NCI-H460 (cell line): ENCODE results near the genes NPC1L1 and DDX56.

RAMPAGE:
- cytosol, long total RNA: no peak
- long total RNA: no peak
- nucleus, long total RNA: no peak
These were observed 4.5 kb downstream of the AEBP1 start for GRCh38 chr7:44108655-44109108.

GRCh38 chr7:44132213-44132483 lies 8.8 kb upstream of the POLD2 start:
RAMPAGE:
- cytosol, long total RNA: no peak
- long total RNA: no peak
- nucleus, long total RNA: no peak

GRCh38 chr7:44143838-44144433 lies 2.8 kb upstream of the MYL7 start:
RAMPAGE:
- cytosol, long total RNA: no peak
- long total RNA: no peak
- nucleus, long total RNA: no peak

RAMPAGE:
- cytosol, long total RNA: no peak
- long total RNA: no peak
- nucleus, long total RNA: no peak
These were observed 4.9 kb upstream of the MYL7 start for GRCh38 chr7:44145846-44146580.

RAMPAGE:
- cytosol, long total RNA: no peak
- long total RNA: no peak
- nucleus, long total RNA: no peak
These were observed 61.1 kb downstream of the CAMK2B start for GRCh38 chr7:44264167-44264858.

GRCh38 chr7:44323850-44324590 lies 1.4 kb downstream of the CAMK2B start:
RAMPAGE:
- cytosol, long total RNA: no peak
- long total RNA: no peak
- nucleus, long total RNA: no peak

DNA sequence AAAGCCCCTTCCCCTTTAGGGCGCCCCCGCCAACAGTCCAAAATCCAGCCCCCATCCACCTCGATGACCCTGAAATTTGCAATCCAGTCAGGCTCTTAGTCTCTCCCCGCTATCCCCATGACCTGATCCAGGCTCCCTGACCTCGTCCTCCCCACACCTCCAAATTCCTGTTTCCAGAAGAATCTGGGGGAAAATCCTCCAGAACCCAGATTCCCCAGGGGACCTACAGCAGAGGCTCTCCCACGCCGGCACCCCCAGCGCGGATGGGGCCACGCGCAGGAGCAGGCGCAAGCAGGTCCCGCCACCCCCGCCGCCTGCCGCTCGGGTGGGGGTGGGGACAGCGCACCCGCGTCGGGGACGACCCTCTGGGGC lies 817 bp downstream of the CAMK2B start:
RAMPAGE:
- cytosol, long total RNA: no peak
- long total RNA: no peak
- nucleus, long total RNA: no peak

RAMPAGE:
- cytosol, long total RNA: no peak
- long total RNA: no peak
- nucleus, long total RNA: no peak
These were observed 58.6 kb upstream of the CAMK2B start for GRCh38 chr7:44384067-44384266.

DNA sequence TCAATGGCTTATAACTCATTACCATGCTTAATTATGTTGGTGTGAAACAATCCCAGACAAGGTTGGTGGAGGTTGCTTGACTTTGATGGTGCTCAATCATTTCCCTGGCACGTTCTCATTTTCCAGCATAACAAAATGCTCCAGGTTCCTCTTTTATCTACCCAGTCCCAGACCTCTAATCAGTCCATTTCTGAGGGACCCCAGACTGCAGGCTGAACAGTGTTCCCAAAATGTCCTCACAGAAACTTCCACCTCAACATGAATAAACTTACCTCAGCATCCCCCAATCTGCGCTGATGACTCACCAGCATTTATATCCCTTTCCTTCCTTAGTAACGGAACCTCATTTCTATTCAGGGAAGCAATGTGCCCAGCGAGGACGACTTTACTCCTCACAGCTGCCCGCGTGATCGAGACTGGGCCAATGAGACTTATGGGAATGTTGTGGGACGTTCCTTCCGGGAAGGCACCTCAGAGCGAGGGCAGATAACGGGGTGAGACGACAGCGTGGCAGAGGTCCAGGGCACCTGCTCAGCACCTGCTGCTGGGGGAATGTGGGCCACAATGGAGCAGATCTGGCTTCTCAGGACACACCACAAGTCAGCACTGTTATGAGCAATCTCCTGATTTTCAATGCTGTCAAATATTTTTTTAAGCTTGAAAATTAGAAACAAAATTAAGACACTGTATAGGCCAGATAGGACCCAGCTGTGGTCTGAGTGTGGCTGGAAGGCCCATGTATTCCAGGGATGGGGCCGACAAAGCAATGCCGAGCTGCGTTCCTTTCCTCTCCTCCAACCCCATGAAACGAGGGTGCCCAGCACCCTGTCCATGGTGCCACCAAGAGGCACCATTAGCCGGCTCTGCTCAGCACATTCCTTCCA lies 73.2 kb upstream of the CAMK2B start:
RAMPAGE:
- cytosol, long total RNA: no peak
- long total RNA: no peak
- nucleus, long total RNA: no peak

GRCh38 chr7:44540933-44542067 lies at the start of gene NPC1L1:
Gene NPC1L1 (minus strand): TSS chr7:44541330.
RAMPAGE:
- cytosol, long total RNA: no peak
- long total RNA: no peak
- nucleus, long total RNA: no peak

DNA sequence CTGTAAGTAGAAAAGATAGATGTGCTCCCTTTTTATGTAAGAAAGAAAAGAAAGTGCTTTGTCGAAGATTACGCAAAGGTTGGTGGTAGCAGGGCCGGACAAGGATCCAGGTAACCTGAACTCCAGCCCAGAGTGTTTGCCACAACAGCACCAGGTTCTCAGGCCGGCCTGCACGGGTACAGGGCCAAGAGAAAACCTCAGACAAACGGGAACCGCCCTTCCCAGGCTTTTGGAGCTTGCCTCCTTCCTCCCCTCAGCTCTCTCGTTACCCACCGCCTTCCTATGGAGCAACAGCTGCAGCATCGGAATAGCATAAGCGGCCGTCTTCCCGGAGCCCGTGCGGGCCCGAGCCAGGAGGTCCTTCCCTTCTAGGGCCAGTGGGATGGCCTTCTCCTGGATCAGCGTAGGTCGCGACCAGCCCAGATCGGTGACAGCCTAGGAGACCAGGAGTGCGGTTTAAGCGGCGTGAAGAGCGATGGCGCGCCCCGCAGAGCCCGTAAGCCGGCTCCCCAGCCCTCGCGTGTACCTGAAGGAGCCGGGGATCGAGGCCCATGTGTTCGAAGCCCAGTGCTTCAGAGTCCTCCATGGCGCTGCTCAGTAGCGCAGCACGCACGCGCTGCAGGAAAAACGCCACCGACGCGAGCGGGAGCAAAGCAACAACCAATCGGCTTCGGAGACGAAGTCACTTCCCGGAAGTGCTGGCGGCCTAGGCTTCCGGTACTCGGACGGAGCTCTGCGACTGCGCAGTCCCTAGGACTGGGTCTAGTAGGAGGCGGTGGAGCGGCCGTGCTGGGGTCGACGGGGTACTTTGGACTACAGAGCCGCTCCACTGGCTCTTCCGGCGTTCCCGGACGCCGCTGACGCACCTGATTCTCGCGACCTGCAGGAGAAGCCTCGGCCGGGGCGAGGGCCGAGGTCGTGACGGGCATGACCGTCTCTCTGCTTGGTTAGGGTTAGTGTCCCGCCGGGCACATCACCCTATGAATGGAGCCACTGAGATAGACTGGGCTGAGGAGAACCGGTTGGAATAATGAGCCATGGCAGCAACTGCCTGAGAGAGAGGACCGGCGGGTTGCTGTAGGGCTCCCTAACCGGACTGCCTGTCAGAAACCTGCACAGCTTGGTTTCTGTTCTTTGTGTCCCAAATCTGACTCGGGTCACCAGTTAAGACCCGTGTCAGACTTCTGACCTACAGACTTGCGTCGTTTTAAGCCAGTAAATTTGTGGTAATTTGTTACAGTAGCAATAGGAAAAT lies at the start of gene DDX56:
TSS of gene DDX56 (minus strand) at position 599 of the 1,255 bp plus-strand sequence.
RAMPAGE:
- cytosol, long total RNA: start-site peak on the minus strand centred at position 616 of the sequence, 79 bp wide, 572 and 449 reads in 2 replicates
- long total RNA: start-site peak on the minus strand centred at position 594 of the sequence, 17 bp wide, 47 and 106 reads in 2 replicates; start-site peak on the plus strand centred at position 751 of the sequence, 31 bp wide, 12 and 21 reads in 2 replicates
- nucleus, long total RNA: start-site peak on the minus strand centred at position 611 of the sequence, 50 bp wide, 635 and 166 reads in 2 replicates; start-site peak on the plus strand centred at position 753 of the sequence, 13 bp wide, 34 and 22 reads in 2 replicates

GRCh38 chr7:44606886-44607884 lies 758 bp downstream of the OGDH start:
RAMPAGE:
- cytosol, long total RNA: start-site peak on the plus strand at chr7:44607008-44607085, 68 and 76 reads in 2 replicates
- long total RNA: no peak
- nucleus, long total RNA: no peak

RAMPAGE:
- cytosol, long total RNA: no peak
- long total RNA: no peak
- nucleus, long total RNA: no peak
These were observed 14.8 kb downstream of the OGDH start for GRCh38 chr7:44621242-44621672.

DNA sequence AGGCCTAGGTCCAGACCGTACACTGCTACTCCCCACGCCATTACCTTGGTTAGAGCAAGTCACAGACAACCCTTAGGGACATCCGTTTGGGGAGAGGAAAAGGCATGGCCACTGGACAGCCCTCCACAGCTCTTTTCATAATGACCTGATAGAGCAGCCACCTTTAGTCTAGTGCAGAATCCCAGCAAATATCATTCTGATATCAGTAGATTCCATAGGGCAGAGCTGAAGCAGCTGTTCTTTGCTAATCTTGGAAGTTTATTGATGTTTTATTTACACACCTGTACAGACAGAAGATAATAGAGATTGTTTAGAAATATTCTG lies 27.8 kb downstream of the OGDH start:
RAMPAGE:
- cytosol, long total RNA: no peak
- long total RNA: no peak
- nucleus, long total RNA: no peak

DNA sequence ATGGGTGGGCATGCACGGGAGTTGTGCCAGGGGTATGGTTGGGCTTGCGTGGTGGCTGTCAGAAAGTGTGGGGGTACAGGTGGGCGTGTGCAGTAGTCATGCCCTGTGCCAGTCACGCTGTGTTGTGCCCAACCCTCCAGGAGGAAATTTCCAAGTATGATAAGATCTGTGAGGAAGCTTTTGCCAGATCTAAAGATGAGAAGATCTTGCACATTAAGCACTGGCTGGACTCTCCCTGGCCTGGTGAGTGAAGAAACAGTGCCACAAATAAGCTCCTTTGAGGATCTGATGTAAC lies 52.8 kb upstream of the ZMIZ2 start:
RAMPAGE:
- cytosol, long total RNA: no peak
- long total RNA: no peak
- nucleus, long total RNA: no peak

RAMPAGE:
- cytosol, long total RNA: no peak
- long total RNA: no peak
- nucleus, long total RNA: no peak
These were observed 12.9 kb downstream of the ZMIZ2 start for GRCh38 chr7:44761242-44762277.

DNA sequence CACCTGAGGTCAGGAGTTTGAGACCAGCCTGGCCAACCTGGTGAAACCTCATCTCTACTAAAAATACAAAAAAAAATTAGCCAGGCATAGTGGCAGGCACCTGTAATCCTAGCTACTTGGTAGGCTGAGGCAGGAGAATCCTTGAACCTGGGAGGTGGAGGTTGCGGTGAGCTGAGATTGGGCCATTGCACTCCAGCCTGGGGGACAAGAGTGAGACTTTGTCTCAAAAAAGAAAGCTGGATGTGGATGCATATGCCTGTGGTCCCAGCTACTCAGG lies 7.5 kb downstream of the PPIA start:
RAMPAGE:
- cytosol, long total RNA: no peak
- long total RNA: no peak
- nucleus, long total RNA: no peak

RAMPAGE:
- cytosol, long total RNA: no peak
- long total RNA: no peak
- nucleus, long total RNA: no peak
These were observed 18.1 kb downstream of the PURB start for GRCh38 chr7:44867134-44867793.

RAMPAGE:
- cytosol, long total RNA: no peak
- long total RNA: no peak
- nucleus, long total RNA: no peak
These were observed 9.1 kb downstream of the MYO1G start for GRCh38 chr7:44969456-44970457.

DNA sequence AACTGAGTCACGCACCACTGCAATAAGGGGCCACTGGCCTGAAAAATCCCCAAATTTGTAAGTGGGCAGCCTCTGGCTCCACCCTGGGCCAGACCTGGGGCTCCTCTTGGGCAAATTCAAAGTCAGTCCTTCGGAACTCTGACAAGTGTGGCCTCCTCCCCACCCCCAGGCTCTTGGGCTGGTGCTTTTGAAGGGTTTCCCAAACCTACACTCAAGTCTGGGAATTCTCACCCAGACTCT lies 1.5 kb upstream of the MYO1G start:
RAMPAGE:
- cytosol, long total RNA: no peak
- long total RNA: no peak
- nucleus, long total RNA: no peak